ENCODE data around the genes CDC7 and BTBD8.

GRCh38 chr1:89607116-89607667 is 25.7 kb upstream of the LRRC8C start:
- PRO-cap: no peak

DNA sequence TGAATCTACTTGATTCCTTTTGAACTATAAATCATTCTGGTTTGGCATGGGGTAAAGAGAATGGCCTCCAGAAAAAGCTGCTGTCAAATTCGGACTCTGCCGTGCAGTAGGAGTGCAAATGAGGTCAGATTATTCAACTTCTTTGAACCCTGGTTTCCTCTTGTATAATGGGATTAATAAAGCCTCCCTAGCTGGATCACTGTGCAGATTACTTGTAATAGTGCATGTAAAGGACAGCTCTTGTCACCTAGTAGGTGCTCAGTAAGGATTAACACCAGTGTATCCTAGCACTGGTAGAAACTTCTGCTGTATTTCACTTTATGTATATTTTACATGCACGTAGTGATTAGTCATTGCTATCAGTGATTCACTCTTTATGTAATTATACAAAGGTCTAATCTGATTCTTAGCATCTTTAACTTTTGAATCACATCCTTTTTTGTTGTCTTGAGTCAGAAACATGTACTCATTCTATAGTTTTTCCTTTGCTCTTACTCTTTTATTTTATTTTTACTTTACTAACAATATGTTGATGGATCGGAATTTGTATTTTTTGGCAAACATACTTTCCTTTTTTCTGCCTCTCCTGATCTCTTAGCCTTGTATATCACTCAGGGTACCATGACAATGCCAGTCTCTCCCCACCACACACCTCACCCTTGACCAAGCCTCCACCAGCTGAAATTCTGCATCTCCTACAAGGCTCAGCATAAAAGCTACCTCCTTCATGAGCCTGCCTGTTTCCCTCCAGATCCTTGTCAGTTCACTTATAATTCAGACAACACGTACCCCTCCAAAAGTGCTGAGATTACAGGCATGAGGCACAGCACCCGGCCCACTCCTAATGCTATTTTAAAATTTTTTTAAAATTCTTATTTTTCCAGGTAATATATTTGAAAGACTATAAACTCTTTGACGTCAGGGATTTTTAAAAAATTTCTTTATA is 3.3 kb downstream of the LRRC8C start:
- PRO-cap: no peak

DNA sequence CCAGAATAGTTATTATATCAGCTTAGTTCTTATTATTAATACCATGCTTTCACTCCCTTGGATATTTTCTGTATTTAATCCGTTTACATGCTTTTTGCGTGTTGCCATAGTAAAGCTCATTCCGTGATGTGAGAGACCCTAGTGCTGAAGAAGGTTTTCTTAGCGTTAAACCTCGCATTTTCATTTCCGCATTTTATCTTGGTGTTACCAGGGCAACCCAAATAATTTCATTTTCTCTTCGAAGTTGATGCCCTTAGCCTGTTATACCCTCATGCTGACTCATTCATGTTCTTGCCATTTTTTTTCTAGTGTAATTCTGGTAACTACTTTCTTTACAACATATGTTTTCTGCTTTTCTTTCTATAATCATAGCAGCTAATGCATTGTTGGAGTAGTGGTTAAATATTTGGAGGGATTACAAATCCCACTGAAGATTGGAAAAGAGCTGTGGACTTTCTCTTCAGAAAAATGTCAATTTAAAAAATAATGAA is 37.3 kb downstream of the LRRC8C start:
- PRO-cap: bidirectional peak, plus-strand start at position 337 of the sequence, minus-strand start at position 130 of the sequence

DNA sequence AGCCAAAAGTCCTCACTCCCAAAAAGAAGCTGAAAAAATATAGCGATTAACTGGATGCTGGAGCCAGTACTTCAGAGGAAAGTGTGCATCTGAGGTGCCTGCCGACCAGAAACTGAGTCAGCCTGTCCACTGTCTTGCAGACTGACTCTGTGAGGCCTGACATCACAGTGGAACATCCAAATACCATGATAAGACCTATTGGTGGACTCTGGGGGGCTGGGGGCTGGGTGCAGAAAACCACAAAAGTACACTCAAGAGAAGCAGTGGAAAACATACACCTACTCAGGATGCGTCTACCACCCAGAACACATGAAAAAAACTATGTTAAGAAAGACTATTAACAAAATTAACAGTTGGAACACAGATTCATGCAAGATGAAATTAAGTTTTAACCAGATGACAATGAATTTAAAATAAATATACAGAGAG is 69.1 kb downstream of the LRRC8C start:
- PRO-cap: no peak

DNA sequence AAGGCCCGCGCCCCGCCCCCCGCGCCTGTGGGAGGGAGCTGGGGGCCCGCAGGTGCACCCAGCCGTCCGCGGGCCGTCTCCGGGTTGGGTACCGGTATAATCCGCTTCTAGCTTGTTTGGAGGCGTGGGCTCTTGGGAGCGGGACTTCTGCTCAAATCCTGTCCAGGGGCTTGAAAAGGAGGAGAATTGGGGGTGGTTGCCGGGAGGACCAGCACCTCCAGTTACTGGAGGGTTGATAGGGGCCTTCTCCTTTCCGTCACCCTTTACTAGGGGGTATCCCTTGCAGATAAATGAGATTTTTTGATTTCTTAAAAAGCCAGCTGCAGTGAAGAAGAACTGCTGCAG is 965 bp downstream of the LRRC8D start:
- PRO-cap: bidirectional peak, plus-strand start at position 115 of the sequence, minus-strand start outside the sequence

DNA sequence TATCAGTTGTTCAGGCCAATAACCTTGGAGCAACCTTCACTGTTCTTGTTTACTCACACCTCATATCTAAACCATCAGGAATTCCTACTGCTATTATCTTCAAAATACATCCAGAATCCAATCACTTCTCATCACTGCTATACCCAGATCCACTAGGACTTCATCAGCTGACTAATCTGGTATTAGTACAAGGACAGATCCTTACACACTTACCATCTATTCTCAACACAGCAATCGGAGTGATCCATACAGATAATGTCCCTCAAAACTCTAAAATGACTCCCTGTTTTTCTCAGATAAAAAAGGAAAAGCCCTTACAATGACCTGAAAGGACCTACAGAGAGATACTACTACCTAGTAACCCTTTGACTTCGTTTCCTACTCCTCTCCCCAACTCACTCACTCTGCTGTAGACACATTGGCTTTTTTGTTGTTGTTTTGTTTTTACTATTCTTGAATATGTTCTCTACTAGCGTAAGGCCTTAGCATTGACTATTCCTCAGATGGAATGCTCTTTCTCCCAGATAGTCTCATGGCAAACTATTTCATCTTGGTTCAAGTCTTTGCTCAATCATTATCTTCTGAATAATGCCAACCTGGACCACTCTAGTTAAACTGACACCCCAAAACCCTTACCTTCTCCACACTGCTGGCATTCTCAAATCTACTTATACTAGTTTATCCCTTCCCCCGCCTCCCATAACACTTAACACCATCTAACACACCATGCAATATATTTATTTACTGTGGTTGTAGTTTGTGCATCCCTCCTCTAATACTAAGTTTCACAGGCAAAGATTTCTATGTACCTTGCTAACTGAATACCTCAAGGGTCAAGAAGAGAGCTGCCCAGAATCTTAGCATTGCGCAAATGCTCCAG is 70.6 kb downstream of the ZNF644 start:
- PRO-cap: no peak

GRCh38 chr1:91500307-91501206 is at the start of gene CDC7:
Gene CDC7, plus strand, starts transcription at chr1:91500851.
- PRO-cap: bidirectional peak, plus-strand start at chr1:91500889, minus-strand start at chr1:91500759; bidirectional peak, plus-strand start at chr1:91501108, minus-strand start at chr1:91501076

DNA sequence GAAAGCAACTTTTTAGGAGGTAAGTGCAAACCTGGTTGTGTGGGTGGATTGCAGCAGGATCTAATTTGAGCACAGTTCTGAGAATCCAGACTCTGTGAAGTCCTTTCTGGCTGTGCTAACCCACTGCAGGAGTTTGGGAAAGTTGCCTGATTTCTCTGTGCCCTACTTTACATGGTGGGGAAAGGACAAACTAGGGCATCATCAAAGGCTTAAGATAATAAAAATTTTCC is 91.0 kb downstream of the CDC7 start:
- PRO-cap: no peak

DNA sequence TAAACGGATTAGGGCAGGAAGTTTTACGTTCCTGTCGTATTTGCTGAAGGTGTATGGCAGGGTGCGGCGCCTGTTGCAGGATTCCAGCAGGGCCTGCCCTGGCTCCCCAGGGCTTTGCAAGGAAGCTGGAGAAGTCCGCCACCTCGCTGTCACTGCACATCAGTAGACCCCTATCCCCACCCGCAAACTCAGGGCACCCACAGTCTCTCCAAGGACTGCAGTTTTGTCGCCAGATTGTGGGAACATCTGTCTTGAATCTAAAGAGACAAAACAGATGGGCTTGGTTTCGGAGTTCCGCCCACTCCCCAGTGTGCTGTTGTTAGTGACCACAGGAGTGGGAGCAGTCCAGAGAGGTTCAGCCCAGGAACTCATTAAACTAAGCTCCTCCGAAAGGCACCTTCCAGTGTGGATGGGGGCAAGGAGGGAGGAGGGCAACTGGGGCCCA is 110.9 kb downstream of the CDC7 start:
- PRO-cap: no peak

DNA sequence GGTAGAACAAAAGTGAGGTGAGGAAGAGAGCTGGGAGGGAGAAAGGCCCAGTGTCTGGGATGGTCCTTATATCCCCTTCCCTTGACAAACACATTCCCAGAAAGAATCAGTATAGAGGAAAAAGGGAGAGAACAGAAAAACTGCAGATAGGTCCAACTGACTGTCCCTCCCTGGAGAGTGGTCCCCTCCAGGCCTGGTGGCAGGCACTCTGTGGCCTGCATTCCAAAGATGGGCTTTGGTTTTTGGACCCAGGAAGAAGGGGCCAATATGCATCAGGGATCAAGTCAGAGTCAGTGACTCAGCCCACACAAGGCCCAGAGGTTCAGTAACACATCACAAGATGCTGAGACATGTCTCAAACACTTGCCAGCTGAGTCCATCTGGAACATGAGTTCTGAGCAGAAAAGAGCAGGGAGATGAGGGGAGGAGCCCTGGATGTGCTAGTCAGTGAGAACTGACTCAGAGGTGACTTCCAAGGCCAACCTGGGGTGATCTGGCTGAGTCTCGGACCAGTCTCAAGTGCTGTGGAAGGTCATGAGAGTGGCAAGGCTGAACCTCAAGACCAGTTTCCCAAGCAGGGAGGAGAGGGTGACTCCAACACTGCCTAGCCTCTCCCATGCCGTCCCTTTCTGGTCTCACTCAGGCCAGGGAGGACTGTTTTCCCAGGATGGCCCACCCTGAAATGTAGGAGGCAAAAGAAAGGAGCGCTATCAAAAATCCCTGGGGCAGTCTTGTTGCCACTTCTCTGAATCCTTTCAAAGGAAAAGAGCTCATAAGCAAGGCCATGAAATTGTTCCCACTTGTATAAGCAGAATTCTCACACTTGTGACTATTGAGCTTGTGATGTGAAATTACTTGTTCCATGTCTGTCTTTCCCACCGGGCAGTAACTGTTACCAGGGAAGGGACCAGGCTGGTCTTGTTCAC is 150.2 kb downstream of the CDC7 start:
- PRO-cap: no peak

DNA sequence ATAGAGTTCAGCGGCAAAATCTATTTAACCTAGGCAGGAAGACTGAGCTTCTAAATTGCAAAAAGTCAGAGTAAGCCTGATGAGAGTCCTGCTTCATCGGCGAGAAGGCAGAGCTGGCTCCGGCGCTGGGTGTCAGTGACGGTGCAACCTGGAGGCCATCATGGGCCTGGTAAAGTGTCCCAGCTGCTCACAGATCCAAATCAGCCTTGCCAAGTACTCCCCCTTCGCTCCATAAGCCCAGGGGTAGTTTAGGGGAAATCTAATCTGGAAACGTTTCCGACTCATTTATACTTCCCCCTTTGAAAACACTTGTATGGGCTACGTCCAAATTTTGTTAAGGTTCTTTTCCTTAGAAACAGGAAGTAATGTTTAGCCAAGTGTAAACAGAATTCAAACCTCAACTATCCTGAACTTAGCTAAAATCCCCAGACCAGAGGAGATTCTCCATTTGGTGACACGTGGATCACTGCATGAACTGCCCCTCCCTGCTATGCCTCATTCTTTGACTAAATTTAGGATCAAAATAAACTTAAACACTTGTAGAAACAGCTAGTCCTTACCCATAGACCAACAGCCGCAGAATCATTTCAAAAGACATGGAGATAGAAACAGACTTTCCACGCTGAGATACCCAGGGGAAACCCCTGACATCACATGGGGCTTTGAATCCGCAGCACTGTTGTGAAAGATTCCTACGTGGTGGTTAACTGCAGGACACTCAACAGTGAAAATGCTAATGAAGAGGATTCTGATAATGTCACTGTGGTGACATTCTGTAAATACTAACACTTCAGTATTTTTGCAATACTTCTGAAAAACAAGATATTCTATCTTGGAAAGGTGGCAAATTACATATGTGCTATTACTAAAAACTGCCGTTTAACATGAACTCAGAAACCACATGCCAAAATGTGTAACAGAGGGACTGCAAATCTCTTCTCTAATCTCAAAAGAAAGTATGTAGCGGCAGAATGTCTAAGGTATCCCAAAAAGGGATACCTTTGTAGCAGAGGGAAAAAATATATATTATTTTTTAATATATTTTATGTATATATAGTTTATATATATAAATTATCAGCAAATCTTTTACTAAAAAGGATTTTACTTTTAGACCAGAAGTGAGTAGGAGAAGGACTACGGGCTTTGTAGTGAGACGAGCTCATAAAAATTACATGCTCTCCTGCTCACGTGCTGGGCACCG is 172.6 kb downstream of the TGFBR3 start:
- PRO-cap: unidirectional peak, minus-strand start at position 477 of the sequence; unidirectional peak, minus-strand start at position 583 of the sequence; unidirectional peak, minus-strand start at position 683 of the sequence

DNA sequence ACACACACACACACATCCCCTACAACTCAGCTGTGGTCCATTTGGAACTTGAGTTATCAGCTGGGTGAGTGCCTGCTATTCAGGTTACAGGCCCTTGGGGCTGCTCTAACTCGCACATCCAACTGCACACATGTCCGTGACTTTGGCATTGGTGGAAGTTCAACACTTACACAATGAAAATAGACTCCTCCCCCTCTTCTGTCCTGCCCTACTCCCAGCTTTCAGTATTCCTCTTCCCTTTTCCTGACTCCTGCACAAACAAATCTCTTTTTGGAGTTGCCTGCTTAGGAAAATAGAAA is 141.0 kb downstream of the TGFBR3 start:
- PRO-cap: no peak

- PRO-cap: no peak
Observed at GRCh38 chr1:91765162-91765759, 120.7 kb downstream of the TGFBR3 start.

- PRO-cap: no peak
Observed at GRCh38 chr1:91815792-91816015, 70.2 kb downstream of the TGFBR3 start.

DNA sequence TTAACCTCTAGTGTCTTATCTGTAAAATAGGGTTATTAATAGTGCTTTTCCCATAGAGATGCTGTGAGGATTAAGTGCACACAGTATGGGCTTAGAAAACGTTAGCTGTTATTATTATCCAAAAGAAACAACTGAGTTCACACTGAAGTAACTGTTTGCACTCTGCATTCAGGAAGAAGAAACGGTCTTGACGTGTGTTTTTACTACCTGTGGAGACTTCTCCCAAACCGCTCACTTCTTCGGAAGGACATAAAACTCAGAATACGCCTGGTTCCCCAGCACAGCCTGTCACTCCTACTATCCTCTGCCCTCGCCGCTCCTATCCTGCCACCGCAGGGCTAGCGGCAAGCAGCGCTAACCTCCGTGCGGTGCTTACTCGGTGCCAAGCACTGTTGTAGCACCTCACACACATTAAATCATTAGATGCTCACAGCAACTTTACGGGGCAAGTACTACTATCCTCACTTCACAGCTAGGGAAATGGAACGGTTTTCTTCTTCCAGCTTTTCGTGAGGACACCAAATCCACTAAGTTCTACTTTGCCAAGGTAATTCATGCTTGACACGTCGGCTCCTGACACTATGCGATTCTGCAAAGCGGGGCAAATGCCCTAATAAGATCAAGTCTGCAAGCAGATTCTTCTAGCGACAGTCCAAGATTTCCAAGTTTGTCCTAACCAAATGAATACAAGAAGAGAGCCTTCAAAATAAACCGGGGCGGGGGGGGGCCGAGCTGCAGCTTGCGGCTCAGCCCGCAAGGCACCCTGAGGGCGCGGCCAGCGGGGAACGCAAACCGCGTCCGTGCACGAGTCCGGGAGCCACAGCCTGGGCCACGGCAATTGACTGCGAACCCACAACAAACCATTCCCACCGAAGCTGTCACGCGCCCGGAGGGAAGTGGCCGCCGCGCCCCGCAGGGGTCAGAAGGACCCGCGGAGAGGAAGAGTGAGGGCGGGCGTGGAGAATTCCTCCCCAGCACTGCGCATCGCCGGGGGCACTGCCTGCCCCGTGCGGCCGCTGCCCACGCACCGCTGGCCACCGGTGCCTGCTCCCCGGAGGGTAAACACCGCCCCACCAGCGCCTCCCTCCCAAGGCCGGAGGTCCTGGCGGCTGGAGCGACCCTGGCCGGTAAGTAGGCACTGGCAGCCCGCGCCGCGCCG is 927 bp downstream of the TGFBR3 start:
- PRO-cap: no peak

DNA sequence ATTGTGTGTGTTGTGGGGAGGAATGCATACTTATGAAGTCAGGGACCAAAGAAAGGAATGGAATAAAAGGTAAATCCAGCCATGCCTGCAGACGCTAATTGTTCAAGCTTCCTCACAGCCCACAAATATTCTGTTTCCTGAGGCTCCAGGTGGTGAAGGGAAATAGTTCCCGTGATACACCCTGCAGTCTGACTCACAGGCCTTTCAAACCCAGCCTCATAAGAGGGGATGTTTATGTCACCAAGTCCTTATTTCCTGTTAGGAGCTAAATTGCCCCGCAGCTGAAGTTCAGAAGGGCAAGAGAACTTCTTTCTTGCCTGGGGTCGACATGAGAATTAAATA is 1.0 kb downstream of the EPHX4 start:
- PRO-cap: no peak

- PRO-cap: bidirectional peak, plus-strand start at chr1:92080356, minus-strand start at chr1:92080200; bidirectional peak, plus-strand start at chr1:92080565, minus-strand start at chr1:92080422
Observed at GRCh38 chr1:92079735-92081144, at the start of gene BTBD8. Gene BTBD8, plus strand, starts transcription at chr1:92080345.

DNA sequence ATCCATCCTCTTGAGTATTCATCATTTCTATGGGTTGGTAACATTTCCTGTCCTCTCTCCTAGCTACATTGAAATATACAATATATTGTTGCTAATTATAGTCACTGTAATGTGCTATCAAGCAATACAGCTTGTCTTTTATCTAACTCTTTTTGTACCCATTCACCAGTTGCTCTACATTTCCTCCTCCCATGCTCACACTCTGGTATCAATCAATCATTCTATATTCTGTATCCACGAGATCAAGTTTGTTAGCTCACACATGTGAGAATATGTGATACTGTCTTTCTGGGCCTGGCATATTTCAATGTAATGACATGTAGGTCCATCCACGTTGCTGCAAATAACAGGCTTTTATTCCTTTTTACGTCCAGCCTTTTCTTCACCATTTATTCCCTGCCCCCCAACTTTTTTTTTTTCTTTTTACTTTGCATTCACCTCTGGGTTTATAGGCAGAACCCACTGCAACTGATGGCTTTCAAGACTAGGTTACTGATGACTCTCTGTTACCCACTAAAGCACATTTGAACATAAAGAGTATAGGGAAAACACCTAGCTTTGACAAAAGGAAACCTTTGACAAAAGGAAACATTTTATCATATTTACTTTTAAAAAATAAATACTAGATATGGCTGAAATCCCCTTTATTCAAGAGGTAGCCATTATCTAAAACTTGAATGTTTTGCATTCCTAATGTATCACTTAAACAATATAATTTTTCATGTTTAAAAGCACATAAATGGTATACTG is 32.1 kb downstream of the C1orf146 start:
- PRO-cap: no peak

DNA sequence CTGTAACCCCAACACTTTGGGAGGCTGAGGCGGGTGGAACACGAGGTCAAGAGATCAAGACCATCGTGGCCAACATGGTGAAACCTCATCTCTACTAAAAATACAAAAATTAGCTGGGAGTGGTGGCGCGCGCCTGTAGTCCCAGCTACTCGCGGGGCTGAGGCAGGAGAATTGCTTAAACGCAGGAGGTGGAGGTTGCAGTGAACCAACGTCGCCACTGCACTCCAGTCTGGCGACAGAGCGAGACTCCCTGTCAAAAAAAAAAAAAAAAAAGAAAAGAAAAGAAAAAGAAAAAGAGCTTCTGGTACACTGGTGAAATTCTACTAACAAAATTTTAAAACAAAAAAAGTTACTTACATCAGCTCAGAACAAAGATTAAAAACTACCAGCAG is 1.4 kb downstream of the EVI5 start:
- PRO-cap: no peak

GRCh38 chr1:92817346-92817704 is 14.5 kb upstream of the RPL5 start:
- PRO-cap: no peak